ENCODE measurements around a stretch of chr2.

- CAGE, long polyA plus RNA: no peak
- RRBS: no CpG with 5 or more reads among the region's 1 CpG
These were observed 35.8 kb upstream of the GPR75 start for GRCh38 chr2:53895535-53896045.

DNA sequence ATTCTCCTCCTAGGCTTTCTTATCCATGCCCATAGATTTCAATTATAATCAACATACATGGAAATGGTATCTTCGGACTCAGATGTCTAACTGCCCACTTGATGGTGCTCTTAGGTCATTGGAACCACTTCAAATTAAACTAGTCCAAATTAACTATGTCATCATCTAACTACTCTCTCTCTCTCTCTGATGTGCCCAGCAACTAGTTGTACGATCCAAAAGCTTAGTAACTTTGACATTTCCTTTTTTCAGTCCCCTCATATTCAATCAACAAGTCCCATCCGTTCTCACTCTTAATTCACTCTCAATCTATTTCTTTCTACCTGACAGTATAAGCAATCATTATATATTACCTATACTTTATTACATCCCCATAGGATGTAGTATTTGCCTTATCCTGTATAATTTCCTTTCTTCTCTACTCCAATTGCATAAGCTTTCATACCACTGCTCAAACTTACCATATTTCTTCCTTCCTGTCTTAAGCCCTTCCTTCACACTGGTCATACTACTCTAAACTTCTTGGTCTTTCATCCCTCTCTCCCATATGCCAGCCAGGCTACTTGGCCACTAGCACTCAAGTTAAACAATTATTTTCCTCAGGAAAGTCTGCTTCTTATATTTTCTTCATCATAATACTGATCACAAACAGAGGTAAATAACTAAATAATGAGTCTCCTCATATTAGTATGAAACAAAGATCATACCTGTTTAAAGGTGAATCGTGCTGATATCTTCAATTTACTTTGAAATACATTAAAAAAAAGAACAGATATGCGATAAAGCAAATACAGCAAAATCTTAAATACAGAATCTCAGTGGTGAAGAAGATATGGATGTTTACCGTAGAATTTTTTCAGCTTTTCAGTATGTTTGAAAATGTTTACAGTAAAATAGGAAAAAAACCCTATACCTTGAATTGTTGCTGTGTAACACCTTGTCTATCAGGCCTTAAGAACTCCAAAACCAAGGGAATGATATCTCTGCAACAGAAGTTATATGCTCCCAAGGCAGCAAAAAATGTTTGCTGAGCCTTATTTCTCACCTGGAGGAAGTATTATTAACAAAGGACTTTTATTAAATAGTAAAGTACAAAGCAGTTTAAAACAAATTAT is 43.7 kb upstream of the GPR75 start:
- CAGE, long polyA plus RNA: no peak
- RRBS: no CpG with 5 or more reads among the region's 6 CpGs

DNA sequence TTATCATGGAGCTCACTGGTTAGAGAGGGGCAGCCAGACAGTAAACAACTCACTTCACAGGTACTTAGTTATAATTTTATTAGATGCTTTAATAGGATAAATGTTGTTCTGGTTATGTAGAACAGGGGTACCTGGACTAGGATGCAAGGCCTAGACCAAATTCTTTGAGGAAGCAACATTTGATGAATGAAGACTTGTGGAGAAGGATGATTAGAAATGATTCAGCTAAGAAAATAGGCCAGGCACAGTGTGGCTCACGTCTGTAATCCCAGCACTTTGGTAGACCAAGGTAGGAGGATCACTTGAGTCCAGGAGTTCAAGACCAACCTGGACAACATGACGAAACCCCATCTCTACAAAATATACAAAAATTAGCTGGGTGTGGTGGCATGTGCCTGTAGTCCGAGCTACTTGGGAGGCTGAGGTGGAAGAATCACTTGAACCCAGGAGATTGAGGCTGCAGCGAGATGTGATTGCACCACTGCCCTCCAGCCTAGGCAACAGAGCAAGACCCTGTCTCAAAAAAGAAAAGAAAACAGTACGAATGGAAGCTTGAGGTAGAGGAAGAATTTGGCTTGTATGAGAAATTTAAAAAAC is 12.2 kb downstream of the ACYP2 start:
- CAGE, long polyA plus RNA: no peak
- RRBS: no CpG with 5 or more reads among the region's 5 CpGs

- CAGE, long polyA plus RNA: no peak
- RRBS: no CpG with 5 or more reads among the region's 6 CpGs
These were observed 122.1 kb downstream of the ACYP2 start for GRCh38 chr2:54092935-54093515.

GRCh38 chr2:54114824-54116200 is 140.7 kb downstream of the TSPYL6 start:
- CAGE, long polyA plus RNA: no peak
- RRBS: 1% methylated on average over 21 of the region's 62 CpGs

DNA sequence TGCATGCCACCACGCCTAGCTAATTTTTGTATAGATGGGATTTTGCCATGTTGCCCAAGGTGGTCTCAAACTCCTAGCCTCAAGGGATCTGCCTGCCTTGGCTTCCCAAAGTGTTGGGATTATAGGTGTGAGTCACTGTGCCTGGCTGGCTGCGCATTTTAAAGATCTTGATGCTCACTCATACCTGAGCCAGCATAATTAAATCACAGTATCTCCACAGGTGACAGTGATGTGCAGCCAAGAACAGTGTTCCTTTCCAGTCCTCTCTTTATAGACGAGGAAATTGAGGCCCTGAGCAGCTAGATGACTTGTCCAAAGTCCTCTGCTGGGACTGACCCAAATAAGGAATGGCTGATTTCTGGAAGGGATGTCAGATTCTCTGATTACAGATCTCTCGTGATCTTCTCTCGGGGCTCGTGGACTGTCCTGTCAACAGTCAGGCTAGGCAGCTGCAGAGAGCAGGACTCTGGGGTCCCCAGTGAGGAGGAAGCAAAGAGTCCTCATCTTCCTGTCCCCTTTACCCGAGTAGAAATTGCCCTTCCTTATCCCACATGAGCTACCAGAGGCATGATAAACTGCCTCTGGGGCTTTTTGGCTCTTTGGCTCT is 44.7 kb downstream of the SPTBN1 start:
- CAGE, long polyA plus RNA: no peak
- RRBS: no CpG with 5 or more reads among the region's 7 CpGs

DNA sequence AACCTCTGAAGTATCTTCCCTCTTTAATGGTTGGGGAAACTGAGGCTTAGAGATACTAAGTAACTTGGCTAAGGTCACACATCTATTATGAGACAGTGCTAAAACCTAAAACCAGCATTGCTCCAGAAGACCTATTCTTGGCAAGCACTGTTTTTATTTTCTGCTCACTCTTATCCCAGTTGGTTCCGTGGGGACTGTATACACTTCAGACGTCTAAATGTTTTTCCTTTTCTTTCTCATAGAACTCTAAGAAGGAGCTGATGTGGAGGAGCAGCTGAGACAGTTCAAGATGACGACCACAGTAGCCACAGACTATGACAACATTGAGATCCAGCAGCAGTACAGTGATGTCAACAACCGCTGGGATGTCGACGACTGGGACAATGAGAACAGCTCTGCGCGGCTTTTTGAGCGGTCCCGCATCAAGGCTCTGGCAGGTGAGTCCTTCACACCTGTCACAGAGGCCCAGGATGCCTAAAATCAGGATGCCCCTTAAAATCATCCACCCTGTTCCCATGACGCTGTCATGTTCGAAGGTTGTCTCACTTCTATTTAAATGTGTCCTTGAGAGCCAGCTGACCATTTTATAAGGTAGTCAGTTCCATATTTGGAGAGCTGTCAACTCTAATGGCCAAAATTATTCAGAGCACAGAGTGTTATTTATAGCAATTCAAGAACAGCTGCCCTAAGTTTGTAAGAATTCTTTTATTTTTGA is 70.2 kb downstream of the SPTBN1 start:
- CAGE, long polyA plus RNA: no peak
- RRBS: no CpG with 5 or more reads among the region's 12 CpGs

- CAGE, long polyA plus RNA: no peak
- RRBS: no CpG with 5 or more reads among the region's 6 CpGs
These were observed 76.4 kb downstream of the SPTBN1 start for GRCh38 chr2:54532319-54533061.

DNA sequence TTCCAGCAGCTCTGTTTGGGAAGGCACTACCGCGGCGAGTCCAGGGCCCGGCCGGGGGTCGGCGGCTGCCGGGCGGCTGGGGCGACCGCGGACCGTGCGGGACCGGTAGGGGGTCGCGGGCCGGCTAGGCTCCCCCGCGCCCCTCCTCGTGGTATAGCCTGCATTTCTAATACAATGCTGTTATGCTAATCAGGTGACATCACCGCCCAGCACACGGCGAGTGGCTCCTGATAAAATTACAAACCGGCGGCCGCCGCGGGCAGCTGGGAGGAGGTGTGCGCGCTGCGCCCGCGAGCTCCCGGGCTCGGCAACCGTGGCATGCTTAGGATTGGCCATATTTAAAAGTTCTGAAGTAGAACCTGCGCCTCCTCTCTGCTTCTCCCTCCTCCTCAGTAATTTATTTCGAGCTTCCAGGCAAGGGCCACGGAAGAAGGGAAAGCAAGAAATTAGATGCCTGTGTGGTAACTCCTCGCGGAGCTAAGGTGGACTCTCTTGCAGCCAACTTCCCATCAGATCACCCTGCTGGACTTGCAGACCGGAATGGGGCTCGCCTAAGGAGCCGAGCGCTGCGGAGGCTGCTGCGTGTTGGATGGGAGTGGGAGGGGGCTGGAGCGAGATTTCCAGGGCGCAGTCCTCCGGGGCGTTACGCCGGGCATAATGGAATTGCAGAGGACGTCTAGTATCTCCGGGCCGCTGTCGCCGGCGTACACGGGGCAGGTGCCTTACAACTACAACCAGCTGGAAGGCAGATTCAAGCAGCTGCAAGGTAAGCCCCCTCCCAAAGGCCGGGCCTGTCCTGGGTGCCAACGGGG is 102.2 kb downstream of the SPTBN1 start:
- CAGE, long polyA plus RNA: no peak
- RRBS: 3% methylated on average over 25 of the region's 63 CpGs

- CAGE, long polyA plus RNA: no peak
- RRBS: no CpG with 5 or more reads among the region's 7 CpGs
These were observed 117.1 kb downstream of the SPTBN1 start for GRCh38 chr2:54573241-54573652.

- CAGE, long polyA plus RNA: no peak
- RRBS: no CpG with 5 or more reads among the region's 7 CpGs
These were observed 101.3 kb upstream of the EML6 start for GRCh38 chr2:54622087-54622697.

DNA sequence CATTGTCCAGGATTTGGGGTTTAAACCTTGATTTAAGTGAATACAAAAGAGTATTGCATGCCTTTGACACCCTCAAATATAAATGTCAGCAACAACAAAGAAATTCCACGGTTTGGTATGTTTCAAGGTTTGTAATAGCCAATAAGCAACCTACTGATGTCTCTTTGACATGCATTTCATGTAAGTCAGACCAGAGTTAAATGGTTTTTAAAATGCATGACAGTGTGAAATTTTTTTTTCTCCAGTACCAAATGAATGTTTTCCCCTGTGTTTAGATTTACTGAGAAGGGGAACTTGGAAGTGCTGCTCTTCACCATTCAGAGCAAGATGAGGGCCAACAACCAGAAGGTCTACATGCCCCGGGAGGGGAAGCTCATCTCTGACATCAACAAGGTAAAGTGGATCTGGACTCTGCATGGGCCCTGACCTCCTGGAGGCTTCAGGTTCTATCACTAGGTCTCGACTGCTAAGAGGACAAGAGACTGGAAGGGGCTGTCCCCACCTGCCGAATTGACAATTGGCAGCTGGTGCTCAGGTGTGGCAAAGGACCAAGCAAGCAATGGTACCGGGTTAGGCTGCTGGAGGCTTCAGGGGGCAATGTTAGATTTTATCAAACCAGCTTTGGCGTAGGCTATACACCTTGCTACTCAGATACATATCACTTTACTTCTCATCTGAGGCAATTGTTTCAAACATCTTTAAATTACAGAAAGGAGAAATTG is 100.1 kb upstream of the EML6 start:
- CAGE, long polyA plus RNA: no peak
- RRBS: no CpG with 5 or more reads among the region's 6 CpGs

- CAGE, long polyA plus RNA: no peak
- RRBS: no CpG with 5 or more reads among the region's 13 CpGs
These were observed 98.8 kb upstream of the EML6 start for GRCh38 chr2:54624514-54625123.

- CAGE, long polyA plus RNA: no peak
- RRBS: no CpG with 5 or more reads among the region's 36 CpGs
These were observed 92.4 kb upstream of the EML6 start for GRCh38 chr2:54630678-54631817.

DNA sequence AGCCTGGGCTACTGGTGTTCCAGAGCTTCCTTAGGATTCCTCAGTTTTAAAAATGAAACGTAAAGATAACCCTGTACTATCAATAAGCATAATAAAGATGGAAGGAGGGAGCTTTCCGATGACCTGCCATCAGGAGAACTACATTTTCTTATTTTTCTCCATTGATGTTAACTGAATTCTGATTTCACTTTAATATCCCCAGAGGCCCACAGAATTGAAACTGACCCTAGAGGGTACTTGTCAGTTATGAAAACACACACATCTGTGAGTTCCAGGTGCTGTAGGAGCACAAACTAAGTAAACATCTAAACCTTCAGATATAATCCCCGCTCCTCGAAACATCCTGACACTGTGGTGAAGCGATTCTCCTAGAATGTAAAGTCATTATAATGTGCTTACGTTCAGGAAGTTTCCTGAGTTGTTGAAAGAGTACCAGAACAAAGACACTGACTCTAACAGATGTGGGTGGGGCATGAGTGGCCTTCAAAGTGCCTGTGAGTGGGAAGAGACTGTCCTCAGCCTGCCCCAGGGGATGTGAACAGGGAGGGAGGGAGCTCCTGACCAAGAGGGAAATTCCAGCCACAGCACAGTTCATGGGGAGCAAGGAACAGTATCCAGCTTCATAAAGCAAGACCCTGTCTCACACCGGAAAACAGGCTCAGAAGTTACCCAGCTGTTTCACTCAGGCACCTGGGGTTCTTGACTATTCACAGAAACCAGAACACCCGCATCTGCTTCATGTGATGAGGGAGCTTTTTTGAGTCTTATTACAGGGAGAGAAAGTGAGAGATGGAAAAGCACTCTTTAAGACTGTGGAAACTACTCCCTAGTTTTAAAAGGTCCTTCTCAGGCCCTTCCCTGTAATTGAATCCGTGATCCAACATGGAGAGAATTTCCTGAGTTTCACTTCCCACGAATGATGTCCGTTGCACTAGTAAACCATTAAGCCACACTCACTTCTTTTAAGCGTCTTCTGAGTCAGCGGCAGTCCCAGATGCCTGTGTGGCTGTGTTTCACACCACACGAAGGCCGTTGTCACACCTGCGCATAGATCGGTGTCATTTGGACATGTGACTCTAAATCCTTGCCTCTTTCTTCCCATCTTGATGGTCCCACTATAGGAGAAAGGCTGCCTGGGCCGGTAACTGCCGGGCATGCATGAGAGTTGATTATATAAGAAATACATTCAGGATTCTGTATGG is 88.7 kb upstream of the EML6 start:
- CAGE, long polyA plus RNA: no peak
- RRBS: no CpG with 5 or more reads among the region's 19 CpGs

DNA sequence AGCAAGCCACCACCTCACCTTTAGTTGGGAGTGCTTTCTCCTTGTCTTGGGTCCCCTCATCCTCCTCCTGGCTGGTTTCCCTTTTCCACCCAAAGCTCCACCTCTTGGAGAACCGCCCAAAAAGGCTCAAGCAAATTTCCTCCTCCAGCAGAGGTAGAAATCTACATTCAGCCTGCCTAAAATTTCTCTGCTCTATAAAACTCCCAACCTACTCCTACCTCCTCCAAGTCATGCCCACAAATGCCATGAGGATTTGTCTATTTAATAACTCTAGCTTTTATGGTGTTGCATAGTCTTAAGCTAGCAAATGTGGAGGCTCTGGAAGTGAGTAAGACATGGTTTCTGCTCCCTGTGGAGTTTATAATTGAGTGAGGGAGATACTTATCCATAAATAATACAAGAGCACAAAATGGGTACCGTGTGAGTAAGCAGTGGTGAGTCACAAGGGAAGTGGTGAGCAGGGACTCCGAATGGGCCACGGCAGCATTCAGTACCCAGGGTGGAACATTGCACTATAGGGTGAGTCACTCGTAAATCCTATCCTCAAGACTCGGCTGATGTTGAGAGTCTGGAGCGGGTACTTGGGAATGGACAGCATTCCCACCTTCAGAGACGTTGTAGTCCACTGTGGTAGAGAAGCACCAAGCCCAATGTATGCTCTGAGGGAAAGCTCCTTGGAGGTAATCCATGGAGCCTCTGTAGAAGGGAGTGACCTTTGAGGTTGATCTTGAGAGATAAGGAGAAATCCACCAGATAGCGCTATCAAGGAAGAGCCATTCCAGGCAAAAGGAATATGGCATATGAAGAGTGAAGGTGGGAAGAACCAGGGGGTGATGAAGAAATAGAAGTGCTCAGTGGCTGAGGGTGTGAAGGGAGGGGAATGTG is 146.2 kb downstream of the RTN4 start:
- CAGE, long polyA plus RNA: no peak
- RRBS: no CpG with 5 or more reads among the region's 9 CpGs

DNA sequence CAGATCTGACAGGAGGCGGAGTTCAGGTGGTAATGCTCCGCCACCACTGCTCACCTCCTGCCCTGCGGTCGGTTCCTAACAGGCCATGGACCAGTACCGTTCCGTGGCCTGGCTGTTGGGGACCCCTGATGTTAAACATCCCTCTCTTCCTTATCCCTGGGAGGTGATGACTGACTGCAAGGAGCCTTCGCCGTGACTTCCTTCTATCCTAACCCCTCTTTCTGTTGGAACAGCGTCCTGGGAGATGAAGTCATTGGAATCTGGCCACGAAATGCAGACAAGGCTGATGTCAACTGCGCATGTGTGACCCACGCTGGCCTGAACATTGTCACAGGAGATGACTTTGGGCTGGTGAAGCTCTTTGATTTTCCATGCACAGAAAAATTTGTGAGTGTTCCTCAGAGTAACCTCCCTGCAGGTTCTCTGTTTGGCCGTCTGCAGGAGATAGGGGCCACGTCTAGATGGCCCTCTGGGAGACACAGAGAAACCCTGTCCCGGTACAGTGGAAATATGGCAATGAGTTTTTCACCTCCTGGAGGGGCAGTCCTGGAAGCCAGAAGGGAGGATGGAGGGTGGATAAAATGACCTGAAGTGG is 82.3 kb downstream of the RTN4 start:
- CAGE, long polyA plus RNA: no peak
- RRBS: no CpG with 5 or more reads among the region's 15 CpGs

GRCh38 chr2:55048435-55048865 is 1.8 kb downstream of the RTN4 start:
- CAGE, long polyA plus RNA: no peak
- RRBS: no CpG with 5 or more reads among the region's 11 CpGs

DNA sequence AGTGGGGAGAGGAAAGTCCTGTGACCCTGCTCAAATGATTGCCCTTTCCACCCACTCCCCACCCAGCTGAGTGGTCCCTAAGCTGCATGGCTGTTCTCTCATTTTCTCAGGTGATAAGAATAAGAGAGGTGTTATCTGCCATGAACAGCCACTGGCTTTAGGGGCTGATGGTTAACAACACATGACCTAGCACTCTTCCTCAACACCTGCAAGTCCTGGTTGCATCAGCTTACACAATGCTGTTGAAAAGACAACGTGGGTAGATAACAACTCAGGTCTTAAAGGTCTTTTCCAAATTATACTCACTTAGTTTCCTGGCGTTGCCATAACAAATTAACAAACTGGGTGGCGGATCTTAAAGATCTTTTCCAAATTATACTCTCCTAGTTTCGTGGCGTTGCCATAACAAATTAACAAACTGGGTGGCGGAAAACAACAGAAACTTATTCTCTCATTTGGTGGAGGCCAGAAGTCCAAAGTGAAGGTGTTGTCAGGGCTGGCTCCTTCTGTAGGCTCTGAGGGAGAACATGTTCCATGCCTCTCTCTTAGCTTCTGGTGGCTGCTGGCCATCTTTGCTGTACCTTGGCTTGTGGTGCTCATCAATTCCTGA is 90.4 kb upstream of the RTN4 start:
- CAGE, long polyA plus RNA: no peak
- RRBS: no CpG with 5 or more reads among the region's 6 CpGs

DNA sequence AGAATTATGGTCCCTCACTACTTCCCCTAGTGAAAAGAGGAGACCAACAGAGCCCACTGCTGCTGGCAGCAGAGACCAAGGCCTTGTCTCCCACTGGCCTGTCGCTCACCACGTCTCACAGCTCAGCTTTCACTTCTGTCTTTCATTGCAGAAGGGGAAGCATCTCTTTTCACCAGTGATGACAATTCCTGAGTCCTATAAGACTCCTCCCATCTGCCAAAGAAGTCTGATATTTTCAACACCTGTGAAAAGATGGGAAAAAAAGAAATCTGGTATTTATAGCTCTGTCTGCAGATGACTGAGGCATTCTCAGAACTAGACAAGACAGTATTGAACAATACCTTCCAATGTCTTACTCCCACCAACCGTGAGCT is 81.1 kb downstream of the CLHC1 start:
- CAGE, long polyA plus RNA: no peak
- RRBS: no CpG with 5 or more reads among the region's 3 CpGs